ENCODE measurements around a stretch of chr6.

DNA sequence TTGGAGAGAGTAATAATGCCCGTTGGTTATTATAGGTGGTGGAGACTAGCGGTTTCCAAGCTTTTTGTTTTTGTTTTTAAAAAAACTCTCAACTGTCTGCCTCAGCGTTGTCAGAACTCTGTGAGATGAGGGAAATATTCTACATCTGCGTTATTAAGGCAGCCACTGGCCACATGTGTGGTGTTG lies 541 bp upstream of the OSTM1 start:
- PRO-cap = no peak
- RRBS, 2 experiments = no CpG with 5 or more reads among the region's 4 CpGs

- PRO-cap = no peak
- RRBS, 2 experiments = no CpG with 5 or more reads among the region's 34 CpGs
Measured at GRCh38 chr6:108114773-108115279, 40.3 kb upstream of the OSTM1 start.

DNA sequence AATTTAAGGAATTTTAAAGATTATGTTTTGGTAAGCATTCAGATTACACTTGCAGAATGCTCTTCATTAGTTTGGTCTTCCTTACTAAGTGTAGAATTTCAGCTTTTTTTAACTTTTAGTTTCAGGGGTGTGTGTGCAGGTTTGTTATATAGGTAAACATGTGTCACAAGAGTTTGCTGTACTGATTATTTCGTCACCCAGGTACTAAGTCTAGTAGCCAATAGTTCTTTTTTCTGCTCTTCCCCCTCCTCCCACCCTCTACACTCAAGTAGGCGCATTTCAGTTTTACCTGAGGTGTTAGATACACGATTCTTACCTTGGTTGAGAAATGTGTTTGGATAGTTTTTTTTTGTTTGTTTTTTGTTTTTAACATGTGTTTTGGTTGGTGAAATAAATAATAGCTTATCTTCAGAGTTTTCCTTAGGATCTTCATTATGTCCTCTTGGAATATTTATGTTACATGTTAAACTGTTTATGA lies 68.3 kb downstream of the AFG1L start:
- PRO-cap = no peak
- RRBS, 2 experiments = no CpG with 5 or more reads among the region's 3 CpGs

DNA sequence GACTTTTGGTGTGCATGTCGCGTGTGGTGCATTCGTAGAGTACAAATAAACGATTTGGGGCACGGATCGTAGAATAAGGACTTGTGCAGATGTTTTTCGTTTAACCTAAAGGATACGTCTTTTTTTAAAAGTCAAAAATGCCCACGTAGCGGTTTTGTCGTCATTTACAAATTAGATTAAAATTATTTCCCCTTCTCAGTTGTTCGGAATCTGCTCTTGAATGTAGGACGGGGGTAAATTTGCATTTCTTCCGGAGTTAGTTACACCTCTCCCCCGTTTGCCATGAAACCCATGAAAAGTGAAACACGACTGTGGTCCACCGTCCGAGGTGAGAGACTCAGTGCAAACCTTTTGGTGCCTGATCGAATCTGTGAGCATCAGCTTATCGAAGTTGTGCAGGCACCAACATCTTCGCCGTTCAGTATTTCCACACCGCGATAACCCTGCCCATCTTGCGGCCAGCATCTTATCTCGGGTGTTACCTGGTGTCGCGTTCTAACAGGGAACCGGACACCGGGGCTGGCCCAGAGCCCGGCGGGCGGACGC lies 1.9 kb upstream of the FOXO3 start:
- PRO-cap = no peak
- RRBS, 2 experiments = 1% methylated on average over 4 of the region's 34 CpGs

DNA sequence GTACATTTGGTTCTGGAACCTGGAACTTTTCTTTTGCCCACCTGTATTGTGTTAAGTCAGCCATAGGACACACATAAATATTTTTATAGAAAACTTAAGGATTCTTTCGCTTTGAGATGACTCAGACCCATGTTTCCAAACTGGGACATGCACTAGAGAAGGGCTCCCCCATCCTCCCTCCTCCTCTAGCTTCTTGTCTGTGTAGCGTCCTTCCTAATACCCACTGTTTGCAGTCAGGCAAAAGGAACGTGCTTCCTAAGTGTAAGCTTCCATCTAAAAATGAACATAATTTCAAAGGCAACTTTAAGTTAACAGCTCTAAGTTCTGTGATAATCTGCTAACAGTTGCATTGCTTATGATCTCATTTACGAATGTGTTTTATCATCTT lies 27.1 kb downstream of the FOXO3 start:
- PRO-cap = no peak
- RRBS, 2 experiments = no CpG with 5 or more reads among the region's 4 CpGs

- PRO-cap = no peak
- RRBS, 2 experiments = no CpG with 5 or more reads among the region's 1 CpG
Measured at GRCh38 chr6:108596707-108597168, 36.0 kb downstream of the FOXO3 start.

GRCh38 chr6:108639785-108640312 lies 79.1 kb downstream of the FOXO3 start:
- PRO-cap = no peak
- RRBS, 2 experiments = no CpG with 5 or more reads among the region's 3 CpGs

- PRO-cap = no peak
- RRBS, 2 experiments = no CpG with 5 or more reads among the region's 4 CpGs
Measured at GRCh38 chr6:108654489-108654834, 93.7 kb downstream of the FOXO3 start.

DNA sequence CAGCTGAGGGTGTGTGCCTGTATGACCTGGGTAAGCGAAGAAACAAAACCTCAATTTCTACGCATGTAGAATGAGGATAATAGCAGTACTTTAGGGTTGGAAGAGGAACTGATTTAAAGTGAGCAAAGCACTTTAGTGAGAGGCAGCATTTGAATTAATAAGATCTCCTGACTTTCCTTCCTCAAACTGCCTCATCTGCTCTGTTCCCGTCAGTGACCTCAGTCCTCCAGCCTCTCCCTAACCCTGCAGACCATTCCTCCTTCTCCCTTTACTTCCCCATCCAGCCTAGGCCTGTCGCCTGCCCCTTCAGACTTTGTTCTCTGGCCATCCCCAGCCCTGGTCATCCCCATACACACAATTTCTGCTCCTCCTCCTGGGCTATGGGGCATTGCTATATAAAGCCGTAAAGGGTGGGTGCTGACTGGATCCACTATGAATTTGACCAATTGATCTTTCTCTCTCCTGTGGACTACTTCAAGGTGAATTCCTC lies 6.7 kb upstream of the ARMC2 start:
- PRO-cap = no peak
- RRBS, 2 experiments = no CpG with 5 or more reads among the region's 5 CpGs

DNA sequence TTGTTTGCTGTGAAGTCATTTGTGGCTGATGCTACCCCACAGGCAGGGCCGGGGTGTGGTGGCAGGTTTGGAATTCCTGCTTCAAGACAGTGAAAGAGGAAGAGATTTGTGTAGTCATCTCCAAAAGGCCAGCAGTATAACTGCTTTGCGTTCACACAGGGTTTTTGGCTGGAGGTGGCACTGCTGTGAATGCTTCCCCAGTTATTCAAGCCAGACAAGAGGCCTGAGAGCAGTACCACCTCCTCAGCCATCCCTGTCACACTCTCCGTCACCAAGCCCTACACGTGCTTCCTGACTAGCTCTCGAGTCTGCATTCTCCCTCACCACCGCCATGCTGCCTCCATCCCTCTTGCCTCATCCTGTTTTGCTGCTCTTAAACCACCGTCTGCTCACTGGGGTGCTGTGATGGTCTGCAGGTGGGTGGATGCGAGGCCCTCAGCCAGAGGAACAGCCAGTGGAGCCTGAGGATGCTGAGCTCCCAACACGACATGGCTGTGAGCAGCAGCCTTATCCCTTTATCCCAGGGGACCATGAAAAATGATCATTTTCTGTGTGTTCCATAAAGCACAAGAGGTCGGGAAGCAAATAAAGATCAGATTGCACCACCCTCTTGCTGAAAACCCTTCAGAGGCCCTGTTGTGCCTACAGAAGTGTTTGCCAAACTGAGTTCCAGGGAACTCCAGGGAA lies 24.1 kb downstream of the ARMC2 start:
- PRO-cap = no peak
- RRBS, 2 experiments = no CpG with 5 or more reads among the region's 10 CpGs

GRCh38 chr6:108945382-108946358 lies 97.4 kb downstream of the ARMC2 start:
- PRO-cap = no peak
- RRBS, 2 experiments = no CpG with 5 or more reads among the region's 16 CpGs

- PRO-cap = no peak
- RRBS, 2 experiments = no CpG with 5 or more reads among the region's 1 CpG
Measured at GRCh38 chr6:109163392-109164197, 68.3 kb downstream of the CEP57L1 start.

GRCh38 chr6:109255837-109256569 lies 126.3 kb downstream of the CD164 start:
- PRO-cap = no peak
- RRBS, 2 experiments = no CpG with 5 or more reads among the region's 3 CpGs

- PRO-cap = no peak
- RRBS, 2 experiments = no CpG with 5 or more reads among the region's 6 CpGs
Measured at GRCh38 chr6:109296375-109297042, 85.8 kb downstream of the CD164 start.

- PRO-cap = no peak
- RRBS, 2 experiments = no CpG with 5 or more reads among the region's 3 CpGs
Measured at GRCh38 chr6:109367271-109367842, 14.9 kb downstream of the CD164 start.

DNA sequence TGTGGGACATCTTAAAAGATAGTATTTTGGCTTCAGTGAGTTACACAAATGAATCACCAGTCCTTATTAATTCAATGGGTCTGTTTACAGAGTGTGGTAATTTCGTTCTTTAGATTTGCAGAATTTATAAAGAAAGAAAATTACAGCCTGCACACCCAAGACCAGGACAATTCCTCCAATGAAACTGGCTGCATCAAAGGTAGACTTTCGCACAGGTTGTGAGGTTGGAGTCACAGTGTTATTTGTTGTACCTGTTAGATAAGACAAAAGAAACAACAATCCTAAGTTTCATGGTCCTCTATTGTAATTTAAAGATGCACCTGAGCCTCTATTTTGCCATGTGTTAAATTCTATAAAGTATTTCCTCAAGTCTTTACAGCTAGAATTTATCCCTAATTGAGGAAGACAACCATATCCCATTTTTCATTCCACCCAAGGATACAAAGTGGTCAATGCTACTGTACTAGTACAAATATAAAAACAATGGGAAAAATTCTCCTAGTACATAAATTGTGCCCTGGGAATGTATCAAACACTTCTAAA lies 13.4 kb downstream of the CD164 start:
- PRO-cap = no peak
- RRBS, 2 experiments = no CpG with 5 or more reads among the region's 2 CpGs

GRCh38 chr6:109372911-109373934 lies 9.0 kb downstream of the CD164 start:
- PRO-cap = no peak
- RRBS, 2 experiments = no CpG with 5 or more reads among the region's 6 CpGs

GRCh38 chr6:109377716-109378258 lies 4.5 kb downstream of the CD164 start:
- PRO-cap = no peak
- RRBS, 2 experiments = no CpG with 5 or more reads among the region's 4 CpGs

DNA sequence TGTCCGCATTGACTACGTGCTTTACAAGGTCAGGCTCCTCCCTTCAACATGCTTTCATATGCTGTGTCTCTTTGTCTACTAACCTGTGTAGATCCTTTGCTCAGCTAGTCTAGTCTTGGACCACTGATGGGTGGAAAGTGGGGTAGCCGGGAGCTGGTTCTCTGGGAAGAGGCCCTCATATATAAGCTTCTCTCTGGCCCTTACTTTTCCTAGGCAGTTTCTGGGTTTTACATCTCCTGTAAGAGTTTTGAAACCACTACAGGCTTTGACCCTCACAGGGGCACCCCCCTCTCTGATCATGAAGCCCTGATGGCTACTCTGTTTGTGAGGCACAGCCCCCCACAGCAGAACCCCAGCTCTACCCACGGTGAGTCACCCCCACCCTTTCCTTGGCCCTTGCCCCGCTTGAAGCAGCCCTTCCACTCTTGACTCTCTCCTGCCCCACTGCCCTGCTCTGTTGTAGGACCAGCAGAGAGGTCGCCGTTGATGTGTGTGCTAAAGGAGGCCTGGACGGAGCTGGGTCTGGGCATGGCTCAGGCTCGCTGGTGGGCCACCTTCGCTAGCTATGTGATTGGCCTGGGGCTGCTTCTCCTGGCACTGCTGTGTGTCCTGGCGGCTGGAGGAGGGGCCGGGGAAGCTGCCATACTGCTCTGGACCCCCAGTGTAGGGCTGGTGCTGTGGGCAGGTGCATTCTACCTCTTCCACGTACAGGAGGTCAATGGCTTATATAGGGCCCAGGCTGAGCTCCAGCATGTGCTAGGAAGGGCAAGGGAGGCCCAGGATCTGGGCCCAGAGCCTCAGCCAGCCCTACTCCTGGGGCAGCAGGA lies 2.7 kb downstream of the SMPD2 start:
- PRO-cap = no peak
- RRBS, 2 experiments = no CpG with 5 or more reads among the region's 13 CpGs

DNA sequence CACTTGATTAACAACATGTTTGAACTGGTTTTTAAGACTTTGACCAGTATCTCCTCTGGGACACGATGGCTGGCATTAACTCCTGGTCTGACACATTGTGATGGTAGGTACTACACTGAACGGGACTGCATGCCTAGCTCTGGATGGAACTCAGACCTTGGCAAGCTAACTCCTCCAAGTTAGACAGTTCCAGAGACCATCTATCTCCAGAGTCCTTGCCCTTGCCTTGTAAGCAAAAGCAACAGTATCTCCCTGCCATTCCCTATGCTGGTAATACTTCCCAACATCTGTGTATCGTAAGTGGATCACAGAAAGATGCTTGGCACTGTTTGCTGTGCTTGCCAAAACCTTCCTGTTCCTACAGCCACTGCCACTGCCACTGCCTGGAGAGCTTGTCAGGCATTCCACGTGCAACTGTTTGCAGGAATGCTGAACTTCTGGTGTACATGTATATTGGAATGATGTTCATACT lies 25.4 kb downstream of the AK9 start:
- PRO-cap = no peak
- RRBS, 2 experiments = no CpG with 5 or more reads among the region's 4 CpGs